Epidermal melanocyte (primary cell): ENCODE data around the genes DRC1 and KHK.

DNA sequence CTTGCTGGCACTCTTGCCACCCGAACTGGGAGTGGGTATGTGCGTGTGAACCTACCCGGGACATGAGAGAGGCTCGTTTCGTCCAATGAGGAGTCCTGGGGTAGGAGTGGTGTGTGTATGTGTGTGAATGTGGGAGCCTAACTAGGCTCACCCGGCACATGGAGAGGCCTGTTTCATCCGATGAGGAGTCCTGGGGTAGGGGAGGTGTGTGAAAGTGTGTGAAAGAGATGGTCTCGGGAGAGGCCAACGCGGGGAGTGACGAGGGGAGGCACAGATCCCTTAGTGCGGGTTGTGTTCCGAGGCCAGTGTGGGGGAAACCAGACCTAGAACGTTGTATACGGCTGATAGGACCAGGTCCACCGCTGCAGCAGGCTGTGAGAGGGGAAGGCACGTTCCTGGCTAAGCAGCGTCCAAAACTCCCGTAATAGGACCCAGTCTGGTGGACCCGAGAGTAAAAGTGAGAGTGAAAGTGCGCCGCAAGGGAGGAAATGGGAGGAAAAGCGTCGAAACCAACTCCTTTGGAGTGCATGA is 47.0 kb upstream of the SELENOI start:
- RRBS, result no CpG with 5 or more reads among the region's 24 CpGs

- RRBS, result no CpG with 5 or more reads among the region's 2 CpGs
Measured at GRCh38 chr2:26356619-26357195, 10.1 kb upstream of the ADGRF3 start.

DNA sequence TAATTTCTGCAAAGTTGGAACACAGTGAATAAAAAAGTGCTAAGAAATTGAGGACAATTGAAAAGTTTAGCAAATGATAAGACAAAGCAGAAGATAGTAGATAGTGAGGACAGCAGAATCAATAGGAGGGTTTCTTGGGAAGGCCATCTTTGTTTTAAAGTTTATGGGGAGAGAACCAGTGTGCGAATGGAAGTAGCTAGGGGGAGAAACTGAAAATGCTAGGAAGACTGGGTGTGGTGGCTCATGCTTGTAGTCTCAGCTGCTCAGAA is 19.3 kb upstream of the DRC1 start:
- RRBS, result no CpG with 5 or more reads among the region's 1 CpG

GRCh38 chr2:26401485-26402508 is at the start of gene DRC1:
Gene DRC1, plus strand, starts transcription at chr2:26401920.
- RRBS, result 4% methylated on average over 37 of the region's 68 CpGs

GRCh38 chr2:26609753-26610576 is 31.2 kb downstream of the CIB4 start:
- RRBS, result no CpG with 5 or more reads among the region's 16 CpGs

DNA sequence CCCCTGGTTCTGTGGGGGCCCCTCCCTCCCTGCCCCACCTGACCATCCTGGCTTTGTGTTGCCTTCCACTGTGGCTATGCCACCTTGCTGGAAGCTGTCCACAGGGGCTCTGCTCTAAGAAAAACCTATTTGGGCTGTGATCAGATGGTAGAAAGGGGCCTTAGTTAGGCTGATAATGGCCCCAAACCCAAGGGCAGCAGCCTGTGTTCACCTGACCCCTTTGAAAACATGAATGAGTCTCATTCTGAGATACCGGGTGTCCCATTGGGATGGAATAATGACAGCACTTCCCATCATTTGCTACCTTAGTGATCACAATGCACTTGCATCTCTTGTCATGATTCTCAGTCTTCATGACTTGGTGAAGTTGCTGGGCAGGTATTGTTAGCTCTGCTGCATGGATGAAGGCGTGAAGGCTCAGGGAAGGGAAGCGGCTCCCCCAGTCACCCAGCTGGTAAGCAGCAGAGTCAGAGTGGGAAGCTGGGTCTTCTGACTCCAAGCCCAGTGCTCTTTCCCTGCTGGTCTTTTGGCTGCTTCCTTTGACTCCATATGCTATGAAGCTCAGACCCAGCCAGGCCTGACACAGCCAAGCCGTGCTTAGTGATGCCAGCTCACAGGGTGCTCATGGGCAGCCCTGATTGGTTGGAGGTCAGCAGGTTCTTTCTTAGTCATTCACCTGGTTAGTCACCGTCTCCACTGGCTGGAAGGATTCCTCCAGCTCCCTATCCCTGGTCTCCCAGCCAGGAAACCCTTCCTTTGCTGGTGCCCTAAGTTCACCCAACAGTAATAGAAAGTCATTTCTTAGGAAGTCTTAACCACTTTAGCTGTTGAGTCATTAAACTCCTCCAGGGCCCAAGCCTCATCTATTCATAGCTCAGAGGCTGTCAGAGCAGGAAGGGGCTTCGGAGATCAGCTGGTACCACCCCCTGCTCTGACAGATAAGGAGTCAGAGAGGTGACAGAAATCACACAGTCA is 3.6 kb downstream of the KCNK3 start:
- RRBS, result no CpG with 5 or more reads among the region's 6 CpGs

DNA sequence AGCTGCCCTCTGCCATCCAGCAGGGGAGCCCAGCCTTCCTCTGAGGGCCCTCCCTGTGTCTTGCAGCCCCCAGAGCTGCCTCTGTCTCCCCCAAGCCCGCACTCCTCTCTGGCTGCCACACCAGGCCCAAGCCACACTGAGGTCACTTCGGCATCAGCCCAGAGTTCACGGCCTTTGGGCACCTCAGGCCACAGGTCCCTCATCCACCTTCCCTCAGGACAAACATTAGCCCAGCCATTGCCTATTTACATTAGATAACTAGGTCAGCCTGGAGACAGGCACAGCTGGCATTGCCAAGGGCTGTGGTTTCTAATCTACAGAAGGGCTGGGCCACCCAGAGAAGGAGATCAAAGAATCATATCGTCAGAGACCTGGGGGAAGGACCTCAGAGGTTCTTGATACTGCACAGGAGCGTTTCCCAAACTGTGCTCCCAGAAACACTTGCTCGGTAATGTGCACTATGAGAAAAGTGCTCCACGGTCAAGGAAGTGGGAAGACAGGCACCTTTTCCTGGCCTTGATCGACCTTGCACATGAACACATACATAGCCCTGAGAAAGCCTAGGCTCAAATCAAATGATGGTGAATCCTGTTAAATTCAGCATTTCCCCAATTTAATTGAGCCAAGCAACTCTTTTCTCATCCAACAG is 29.2 kb downstream of the KCNK3 start:
- RRBS, result no CpG with 5 or more reads among the region's 8 CpGs

DNA sequence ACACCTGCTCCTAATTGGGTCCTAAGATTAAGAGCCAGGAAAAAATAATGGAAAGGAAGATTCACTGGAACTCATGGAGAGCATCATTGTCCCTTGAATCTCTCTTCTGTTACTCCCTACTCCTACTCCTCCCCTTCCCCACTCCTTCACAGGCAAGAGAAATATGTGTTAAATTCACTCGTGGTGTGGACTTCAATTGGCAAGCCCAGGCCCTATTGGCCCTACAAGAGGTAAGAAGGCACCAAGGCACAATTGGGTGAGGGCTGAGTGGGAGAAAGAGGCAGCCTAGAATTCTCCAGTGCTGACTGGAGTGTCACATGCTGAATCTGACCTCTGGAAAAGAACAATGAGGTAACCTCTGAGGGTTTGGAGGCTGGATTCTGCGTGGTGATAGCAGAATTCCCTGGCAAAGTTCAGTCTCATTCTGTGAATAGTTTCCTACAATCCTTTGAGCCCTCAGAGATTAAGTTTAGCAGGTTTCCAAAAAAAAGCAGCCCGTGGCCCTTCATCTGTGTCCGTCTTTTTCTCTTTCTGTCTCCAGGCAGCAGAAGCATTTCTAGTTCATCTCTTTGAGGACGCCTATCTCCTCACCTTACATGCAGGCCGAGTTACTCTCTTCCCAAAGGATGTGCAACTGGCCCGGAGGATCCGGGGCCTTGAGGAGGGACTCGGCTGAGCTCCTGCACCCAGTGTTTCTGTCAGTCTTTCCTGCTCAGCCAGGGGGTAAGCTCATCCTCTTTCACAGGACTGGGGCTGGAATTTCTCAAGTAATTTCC is 6.9 kb downstream of the CENPA start:
- RRBS, result no CpG with 5 or more reads among the region's 9 CpGs

GRCh38 chr2:27051036-27051426 is 437 bp upstream of the AGBL5 start:
- RRBS, result no CpG with 5 or more reads among the region's 17 CpGs

DNA sequence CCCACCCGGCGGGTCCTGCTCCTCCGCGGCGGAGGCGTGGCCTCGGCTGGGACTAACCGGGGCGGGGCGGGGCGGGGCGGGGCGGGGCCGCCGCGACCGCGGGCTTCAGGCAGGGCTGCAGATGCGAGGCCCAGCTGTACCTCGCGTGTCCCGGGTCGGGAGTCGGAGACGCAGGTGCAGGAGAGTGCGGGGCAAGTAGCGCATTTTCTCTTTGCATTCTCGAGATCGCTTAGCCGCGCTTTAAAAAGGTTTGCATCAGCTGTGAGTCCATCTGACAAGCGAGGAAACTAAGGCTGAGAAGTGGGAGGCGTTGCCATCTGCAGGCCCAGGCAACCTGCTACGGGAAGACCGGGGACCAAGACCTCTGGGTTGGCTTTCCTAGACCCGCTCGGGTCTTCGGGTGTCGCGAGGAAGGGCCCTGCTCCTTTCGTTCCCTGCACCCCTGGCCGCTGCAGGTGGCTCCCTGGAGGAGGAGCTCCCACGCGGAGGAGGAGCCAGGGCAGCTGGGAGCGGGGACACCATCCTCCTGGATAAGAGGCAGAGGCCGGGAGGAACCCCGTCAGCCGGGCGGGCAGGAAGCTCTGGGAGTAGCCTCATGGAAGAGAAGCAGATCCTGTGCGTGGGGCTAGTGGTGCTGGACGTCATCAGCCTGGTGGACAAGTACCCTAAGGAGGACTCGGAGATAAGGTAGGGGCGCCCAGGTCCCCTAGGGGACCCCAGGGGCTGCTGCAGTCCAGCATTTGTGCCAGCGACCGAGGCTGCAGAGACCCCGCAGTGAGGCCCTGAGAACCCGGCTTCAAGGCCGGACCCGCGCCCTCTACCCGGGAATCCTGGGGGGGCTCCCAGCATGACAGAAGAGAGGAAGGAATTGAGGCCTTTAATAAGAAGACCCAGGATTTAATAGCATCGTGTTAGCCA is at the start of gene KHK:
TSS of gene KHK (plus strand) at position 108 of the 918 bp plus-strand sequence.
- RRBS, result 3% methylated on average over 19 of the region's 62 CpGs

GRCh38 chr2:27198911-27199504 is 12.8 kb upstream of the ATRAID start:
- RRBS, result no CpG with 5 or more reads among the region's 5 CpGs

GRCh38 chr2:27381129-27381827 is 744 bp upstream of the ZNF513 start:
- RRBS, result 76% methylated on average over 4 of the region's 21 CpGs

- RRBS, result 28% methylated on average over 8 of the region's 31 CpGs
Measured at GRCh38 chr2:27442701-27443699, 819 bp downstream of the KRTCAP3 start.

- RRBS, result no CpG with 5 or more reads among the region's 9 CpGs
Measured at GRCh38 chr2:27584093-27585012, 1.5 kb downstream of the ZNF512 start.

DNA sequence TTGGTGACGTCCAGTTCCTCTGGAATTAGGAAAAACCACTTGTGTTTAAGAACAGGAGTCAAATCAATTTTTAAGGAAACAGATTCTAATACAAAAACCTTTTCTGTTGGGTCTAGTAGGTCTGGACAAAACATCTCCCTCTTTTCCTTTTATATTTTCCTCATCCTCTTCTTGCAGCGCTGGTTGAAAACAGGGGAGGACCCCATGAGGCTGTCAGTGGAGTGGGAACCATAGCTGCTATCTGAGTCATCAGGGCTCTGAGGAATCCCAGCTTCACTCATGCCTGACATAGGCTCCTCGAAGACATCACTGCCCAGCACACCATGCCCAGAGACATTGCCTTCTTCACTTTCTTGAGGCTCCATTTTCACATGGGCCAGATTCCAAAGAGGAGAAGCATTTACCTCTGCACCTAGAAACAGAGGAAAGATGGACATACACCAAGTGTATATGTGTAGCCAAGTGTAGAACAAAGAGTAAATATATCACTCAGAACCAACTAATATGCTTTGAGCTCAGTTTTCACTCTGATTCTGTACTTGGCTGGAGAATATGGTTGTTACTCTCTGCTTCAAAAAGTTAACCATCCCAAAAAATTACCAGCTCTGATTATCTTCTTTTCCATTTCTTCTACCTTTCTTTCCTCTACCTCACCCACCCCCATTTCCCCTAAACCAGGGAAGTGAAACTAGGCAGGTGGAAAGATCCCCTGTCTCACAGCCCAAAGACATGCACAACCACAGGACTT is 9.9 kb downstream of the SUPT7L start:
- RRBS, result no CpG with 5 or more reads among the region's 3 CpGs

DNA sequence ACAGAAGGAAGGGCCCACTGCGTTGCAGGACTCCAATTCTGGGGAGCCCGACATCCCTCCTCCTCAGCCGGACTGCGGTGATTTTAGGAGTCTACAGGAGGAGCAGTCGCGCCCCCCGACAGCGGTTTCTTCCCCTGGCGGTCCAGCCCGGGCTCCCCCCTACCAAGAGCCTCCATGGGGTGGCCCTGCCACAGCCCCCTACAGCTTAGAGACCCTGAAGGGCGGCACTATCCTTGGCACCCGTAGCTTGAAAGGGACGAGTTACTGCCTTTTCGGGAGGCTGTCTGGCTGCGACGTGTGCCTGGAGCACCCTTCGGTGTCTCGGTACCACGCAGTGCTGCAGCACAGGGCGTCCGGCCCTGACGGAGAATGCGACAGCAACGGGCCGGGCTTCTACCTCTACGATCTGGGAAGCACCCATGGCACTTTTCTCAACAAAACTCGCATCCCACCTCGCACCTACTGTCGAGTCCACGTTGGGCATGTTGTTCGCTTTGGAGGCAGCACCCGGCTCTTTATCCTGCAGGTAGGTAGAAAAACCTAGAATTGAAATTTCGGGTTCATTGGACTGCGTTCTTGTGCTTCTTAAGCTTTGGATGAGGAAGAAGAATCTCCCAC is 472 bp downstream of the SLC4A1AP start:
- RRBS, result 2% methylated on average over 7 of the region's 34 CpGs

DNA sequence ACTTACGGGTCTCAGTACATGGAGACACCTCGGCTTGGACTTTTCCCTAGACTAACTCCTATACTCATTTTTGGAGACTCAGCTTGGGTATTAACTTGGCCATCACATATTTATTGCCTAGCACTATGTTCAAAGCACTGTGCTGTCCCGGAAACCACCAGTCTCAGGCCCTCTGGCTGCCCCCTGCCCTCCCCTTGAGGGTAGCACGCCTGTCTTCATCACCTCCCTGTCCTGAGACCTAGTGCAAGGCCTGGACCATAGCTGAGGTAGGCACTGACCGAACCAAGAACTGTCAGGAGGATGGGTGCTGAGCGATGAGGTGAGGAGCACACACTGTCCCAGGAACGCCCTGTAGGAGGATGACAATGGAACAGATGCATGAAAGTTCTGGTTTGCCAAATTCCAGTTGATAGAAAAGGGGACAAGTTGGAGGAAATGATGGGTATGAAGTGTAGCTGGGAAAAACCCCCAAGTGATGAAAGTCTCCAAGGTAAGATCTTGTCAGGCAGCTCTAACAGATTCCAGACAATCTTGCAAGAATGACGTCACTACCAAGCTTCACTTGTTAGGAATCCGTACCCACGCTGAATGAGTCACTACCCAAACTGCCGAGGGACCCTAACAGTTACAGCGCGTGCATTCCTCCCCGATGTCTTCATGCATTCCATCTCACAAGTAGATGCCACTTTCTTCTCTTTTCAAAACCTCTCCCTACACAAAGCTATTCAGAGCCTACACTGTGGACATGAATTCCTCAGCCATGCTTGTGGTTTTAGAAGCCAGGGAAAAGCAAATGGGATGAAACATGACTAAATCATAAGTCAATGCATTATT is 27.5 kb downstream of the MRPL33 start:
- RRBS, result no CpG with 5 or more reads among the region's 14 CpGs

DNA sequence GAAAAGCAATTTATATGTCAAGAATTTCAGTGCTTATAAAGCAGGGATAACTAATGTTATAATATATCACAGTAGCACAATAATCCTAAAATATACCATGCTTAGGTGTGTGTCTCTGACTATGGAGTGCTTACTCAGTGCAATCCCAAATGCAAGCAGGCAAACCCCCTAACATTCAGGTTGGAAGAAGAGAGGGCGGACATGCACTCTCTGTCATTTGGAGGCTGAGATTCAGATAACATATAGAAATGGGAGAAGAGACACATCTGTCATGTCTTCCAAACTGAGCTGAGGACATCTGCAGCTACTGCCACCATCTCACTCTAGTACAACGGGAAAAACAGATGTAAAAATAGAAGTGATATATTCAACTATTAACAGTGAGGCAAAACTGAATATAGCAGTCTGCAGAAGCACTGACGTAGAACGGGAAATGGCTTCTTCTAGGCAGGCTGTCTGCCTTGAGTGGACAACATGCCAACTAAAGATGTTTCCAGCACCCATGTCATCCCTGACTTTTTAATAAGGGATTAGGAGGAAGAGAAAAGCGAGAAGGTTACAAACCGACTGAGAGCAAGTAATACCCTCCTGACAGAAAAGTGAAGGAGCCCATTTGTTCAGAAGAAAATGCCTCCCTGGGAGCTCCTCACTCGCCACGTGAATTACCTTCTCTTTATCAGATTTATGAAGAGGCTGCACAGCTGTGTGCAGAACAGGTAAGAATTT is 51.6 kb downstream of the MRPL33 start:
- RRBS, result no CpG with 5 or more reads among the region's 8 CpGs

- RRBS, result no CpG with 5 or more reads among the region's 6 CpGs
Measured at GRCh38 chr2:27921928-27922621, 31.5 kb downstream of the BABAM2 start.